Daoy (cell line): ENCODE measurements around the gene FAM50B.

- RAMPAGE, long total RNA, result no peak
Measured at GRCh38 chr6:3848820-3849709, at the start of gene FAM50B. Gene FAM50B (plus strand): TSS chr6:3849373.

GRCh38 chr6:3904345-3905020 is 55.3 kb downstream of the FAM50B start:
- RAMPAGE, long total RNA, result no peak

- RAMPAGE, long total RNA, result no peak
Measured at GRCh38 chr6:3908648-3909640, 59.8 kb downstream of the FAM50B start.

- RAMPAGE, long total RNA, result no peak
Measured at GRCh38 chr6:3911768-3912636, 62.8 kb downstream of the FAM50B start.

DNA sequence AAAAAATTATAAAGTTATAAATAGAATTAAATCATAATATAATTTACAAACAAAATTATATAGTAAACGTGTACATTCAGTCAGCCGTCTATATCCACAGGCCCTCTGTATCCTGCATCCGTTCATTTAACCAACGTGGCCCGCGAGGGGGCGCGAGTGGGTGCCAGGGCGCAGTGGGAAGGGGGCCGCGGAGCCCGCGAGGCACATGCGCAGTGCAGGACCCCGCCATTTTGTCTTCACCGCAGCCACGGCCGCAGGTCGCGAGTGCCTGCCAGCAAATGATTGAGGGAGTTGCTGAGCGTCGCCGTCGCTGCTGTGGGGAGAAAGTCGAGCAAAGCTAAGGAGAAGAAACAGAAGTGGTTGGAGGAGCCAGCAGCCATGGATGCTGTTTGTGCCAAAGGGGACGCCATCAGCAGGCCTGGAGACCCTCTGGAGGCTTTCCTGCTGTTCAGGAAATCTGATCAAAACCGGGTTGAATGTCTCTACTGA is 53.5 kb upstream of the ECI2 start:
- RAMPAGE, long total RNA, result no peak

DNA sequence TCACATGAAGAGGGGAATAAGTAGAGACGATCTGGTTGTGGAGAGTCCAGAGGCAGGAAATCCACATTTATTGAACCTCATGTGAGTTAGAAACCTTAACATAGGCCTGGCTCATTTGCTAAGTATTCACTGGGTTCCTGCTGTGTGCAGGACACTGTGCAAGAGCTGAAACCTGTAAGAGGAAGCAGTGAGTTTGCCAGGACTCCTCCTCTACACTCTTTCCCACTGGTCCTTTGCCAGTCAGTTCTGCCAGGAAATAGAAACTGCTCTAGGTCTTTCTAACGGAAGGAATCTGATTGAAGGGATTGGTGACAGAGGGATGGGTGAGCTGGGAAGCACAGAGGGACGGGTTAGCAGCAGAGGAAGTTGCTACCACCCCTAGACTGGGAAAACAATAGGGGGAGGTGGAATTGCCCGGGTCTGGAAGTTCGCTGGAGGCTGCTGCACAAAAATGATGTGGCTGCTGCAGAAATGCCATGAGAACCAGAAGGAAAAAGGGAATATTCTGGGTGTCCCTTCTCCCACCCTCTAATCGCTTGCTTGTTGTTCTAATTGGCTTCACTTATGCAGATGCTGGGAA is 234.3 kb upstream of the ECI2 start:
- RAMPAGE, long total RNA, result no peak

DNA sequence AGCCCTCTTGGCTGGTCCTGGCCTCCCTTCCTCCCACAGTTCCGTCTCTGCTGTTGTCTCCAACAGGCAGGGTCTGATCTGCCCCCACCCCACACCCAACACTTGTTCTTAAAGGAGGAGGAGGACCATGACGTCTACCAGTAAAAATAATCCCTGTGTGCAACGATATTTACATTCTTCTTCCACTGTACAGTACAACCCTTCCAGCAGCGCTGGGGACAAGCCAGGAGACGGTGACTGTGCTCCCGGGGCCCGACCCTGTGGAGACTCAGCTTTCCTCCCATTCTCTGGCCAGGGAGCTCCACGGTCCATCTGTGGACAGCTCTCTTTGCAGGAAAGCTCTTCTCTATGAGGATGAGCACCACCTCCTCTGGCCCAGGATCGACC is 115.3 kb upstream of the CDYL start:
- RAMPAGE, long total RNA, result no peak

GRCh38 chr6:4687947-4688294 is 88.3 kb upstream of the CDYL start:
- RAMPAGE, long total RNA, result no peak

DNA sequence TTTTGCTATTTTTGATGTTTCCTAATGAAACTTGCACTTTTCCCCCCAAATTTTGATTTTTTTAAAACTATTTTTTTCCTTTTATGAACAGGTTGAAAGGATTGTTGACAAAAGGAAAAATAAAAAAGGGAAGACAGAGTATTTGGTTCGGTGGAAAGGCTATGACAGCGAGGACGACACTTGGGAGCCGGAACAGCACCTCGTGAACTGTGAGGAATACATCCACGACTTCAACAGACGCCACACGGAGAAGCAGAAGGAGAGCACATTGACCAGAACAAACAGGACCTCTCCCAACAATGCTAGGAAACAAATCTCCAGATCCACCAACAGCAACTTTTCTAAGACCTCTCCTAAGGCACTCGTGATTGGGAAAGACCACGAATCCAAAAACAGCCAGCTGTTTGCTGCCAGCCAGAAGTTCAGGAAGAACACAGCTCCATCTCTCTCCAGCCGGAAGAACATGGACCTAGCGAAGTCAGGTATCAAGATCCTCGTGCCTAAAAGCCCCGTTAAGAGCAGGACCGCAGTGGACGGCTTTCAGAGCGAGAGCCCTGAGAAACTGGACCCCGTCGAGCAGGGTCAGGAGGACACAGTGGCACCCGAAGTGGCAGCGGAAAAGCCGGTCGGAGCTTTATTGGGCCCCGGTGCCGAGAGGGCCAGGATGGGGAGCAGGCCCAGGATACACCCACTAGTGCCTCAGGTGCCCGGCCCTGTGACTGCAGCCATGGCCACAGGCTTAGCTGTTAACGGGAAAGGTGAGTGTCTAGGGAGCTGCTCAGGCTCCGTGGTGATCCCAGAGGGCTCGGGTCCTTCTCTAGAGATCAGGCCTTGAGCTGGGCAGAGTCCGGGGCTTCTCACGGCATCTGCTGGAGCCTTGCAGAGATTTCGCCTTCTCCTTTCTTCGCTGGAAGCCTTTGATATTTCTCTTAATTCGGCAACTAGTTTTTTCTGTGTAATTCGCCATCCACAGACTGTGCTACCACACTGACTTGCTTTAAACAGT is 111.9 kb downstream of the RPP40 start:
- RAMPAGE, long total RNA, result no peak

GRCh38 chr6:5059262-5059913 is 25.8 kb upstream of the PPP1R3G start:
- RAMPAGE, long total RNA, result no peak

DNA sequence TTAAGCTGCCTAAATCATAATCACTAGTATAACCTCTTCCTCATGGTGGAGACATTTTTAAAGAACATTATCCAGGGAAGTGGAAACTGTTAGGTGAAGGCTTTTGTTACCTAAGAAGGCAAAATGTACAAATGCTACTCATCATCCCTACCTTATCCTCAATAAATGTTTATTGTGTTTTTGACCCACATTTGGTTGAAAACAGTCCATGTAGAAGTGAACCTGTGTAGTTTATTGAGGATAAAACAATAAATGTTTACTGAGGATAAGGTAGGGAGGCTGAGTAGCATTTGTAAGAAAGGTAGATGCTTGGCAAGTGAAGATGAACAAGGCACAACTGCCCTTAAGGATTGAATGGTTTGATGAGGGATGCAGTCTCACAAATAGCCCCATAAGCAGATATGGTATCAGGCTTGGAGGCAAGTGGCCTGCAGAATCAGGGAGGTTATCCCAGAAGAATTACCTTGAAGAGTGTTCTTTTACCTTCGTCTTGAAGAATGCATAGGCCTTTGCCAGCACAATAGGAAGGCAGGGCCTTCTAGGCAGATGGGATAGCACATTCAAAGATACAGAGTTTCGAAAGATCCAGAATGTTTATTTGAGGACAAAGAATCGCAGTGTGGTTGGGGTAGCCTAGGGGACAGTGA is 186.3 kb downstream of the FARS2 start:
- RAMPAGE, long total RNA, result no peak

DNA sequence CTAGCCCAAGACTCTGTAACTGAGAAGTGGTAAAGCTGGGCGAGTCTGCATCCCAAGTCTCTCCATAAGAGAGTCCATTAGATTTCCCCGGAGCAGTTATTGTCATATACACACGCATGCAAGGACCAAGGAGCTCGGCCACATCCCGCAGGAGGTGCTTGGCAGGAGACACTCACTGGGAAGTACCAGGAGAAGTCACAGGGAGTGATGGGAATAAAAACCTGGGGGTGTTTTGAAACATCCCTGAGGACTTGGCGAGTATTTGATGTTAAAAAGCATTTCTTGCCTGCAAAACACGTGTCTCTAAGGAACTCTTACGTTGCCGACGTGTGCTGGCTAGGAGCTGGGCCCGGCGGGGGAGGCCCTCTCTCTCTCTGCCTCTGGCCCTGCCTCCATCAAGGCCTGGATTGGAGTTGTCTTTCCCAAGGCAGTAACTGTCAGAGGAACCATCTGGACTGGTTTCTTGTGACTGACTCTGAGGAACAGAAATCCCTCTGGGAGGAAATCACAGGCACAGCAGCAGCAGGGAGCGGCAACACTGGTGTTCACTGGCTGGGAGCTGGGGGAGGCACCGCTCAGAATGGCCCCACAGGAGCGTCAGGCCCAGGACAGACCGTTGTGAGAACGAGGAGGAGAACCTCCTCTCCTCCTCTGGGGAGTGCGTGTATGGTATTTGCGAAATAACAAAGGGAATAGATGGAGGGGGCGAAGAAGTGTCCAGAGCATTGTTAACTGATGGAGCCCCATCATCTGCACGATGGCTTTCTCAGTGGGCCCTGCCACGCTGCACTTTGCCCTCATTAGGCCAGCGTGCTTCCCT is 244.2 kb downstream of the NRN1 start:
- RAMPAGE, long total RNA, result no peak

DNA sequence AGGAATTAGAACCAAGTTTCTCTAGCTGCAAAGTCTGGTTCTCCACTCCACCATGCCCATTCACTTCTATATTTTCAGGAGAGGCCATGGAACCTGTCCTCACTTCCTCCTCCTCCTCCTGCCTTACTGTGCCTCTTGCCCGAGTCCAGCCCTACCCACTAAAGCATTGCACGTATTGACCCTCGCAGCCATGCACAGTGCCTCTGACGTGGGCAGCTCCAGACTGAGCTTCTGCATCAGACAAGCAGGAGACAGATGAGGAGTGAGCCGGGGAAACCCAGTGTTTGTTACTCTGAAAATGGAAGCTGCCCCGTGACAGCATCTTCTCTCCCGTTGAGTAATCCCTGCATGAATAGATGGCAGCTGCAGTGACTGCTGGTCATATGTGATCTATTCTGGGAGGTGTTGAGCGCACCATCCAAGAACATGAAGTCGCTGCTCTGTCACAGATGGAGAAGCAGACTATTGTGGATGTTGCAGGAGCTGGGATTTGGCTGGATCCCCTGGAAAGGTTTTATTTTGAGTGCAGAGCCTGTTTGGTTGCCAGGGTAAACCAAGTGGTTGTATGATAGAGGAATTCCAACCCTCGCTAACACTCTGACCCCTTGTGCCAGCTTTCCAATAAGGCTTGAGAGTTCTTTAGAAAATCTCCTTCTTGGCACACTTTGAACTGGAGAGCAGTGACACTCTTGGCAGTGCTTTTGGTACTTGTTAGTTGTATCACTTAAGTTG is 242.3 kb downstream of the NRN1 start:
- RAMPAGE, long total RNA, result no peak

GRCh38 chr6:5996680-5997238 is 10.0 kb downstream of the NRN1 start:
- RAMPAGE, long total RNA, result no peak

DNA sequence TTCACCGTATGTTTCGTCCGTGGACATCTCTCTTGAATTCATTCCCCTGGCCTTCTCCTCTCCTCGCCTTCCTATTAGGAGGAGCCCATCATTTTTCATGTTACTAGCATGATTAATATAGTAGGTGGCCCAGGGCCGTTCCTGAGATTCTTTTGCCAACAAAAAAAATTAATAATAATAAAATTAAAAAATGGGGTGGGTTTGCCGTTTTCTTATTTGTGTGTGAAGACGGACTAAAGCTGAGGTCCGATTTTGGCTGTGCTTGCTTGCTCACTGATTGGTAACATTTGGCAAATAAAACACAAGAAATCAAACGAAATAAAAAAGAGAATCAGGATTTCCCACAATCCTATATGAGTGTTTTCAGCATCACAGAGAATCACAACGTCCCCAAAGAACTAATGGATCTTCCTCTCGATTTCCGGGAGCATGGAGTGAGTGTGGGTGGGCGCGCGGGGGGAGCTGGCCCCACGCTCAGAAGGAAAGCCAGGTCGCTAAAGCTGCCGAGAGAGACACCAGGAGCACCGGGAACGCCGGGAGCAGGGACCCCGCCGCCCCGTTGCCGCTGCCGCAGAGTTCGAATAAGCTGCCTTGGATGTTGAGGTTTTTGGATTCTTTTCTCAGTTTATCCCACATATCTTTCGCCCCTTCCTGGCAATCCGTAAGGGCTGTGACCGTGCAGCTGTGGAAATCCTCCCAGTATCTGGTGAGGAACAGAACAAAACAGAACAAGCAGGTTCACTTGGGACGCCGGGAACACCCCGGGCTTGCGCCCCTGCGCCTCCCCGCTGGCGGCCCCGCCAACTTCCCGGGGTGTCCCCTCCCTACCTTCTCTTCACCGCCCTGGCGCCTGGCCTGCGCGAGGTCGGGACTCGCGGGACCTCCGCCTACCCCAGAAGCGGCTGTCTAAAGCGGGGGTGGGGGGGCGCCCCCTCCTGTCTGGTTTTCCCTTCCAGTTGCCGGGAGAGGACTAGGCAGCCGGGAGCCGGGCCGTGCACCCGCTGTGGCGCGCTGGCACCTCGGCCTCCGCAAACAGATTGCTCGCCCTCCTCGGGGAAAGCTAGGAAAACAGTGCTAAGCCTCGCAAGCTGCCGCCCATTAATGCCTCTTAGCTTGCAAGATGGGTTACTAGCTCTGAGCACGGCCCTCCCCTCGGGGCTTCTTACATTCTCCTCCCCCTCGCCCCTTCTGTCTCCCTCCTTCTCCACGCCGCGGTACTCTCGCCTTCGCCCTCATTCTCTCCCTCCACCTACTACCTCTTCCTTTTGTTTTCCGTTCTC is 7.8 kb downstream of the NRN1 start:
- RAMPAGE, long total RNA, result no peak

GRCh38 chr6:6007837-6008279 is 1.1 kb upstream of the NRN1 start:
- RAMPAGE, long total RNA, result no peak

- RAMPAGE, long total RNA, result no peak
Measured at GRCh38 chr6:6243950-6244341, 76.5 kb downstream of the F13A1 start.

- RAMPAGE, long total RNA, result no peak
Measured at GRCh38 chr6:6612428-6612927, 24.0 kb downstream of the LY86 start.

- RAMPAGE, long total RNA, result no peak
Measured at GRCh38 chr6:6689273-6689896, 100.9 kb downstream of the LY86 start.

GRCh38 chr6:6703399-6703866 is 114.9 kb downstream of the LY86 start:
- RAMPAGE, long total RNA, result no peak